HT-29 (cell line): ENCODE measurements around the genes SMARCA5, C4orf51 and ZNF827.

DNA sequence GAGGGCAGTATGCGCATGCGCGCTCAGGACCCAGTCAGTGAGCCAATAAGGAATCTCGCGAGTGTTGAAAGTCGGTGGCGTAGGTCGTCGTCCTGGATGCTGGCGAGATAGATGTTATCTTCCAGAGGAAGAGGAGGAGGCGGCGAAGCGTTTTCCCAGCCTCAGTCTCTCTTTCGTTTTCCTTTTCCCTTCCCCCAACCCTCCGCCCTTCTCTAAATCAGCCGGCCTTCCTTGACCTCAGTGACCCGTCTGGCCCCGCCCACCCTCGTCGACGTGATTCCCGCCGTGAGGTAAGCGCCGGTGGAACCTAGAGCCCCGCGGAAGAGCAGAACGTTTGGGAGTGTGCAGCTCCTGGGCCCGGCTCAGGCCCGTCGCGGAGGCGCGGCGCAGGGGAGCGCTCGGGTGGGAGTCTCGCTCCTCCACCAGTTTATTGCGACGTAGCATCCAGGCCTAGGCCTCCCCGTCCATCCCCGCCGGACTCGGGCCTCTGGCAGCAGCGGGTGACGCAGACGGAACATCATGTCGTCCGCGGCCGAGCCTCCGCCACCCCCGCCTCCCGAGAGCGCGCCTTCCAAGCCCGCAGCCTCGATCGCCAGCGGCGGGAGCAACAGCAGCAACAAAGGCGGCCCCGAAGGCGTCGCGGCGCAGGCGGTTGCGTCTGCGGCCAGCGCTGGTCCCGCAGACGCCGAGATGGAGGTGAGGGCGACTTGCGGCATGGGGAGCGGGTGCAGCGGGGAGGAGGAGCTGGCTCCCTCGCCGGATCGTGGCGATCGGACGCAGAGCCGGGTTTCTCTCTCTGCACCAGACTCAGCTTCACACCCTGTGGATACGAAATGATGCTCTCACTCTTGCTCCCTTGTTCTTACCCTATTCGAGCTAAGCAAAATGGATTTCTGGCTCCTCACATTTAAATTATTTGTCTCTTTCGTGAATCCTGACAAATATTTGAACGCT lies at the start of gene SMARCA5:
Gene SMARCA5 (plus strand): TSS at position 297 of the 954 bp plus-strand sequence.
- RAMPAGE, long total RNA: start-site peak on the plus strand centred at position 298 of the sequence, 80 bp wide, 182 and 254 reads in 2 replicates

GRCh38 chr4:143514403-143515206 lies 1.1 kb downstream of the SMARCA5 start:
- RAMPAGE, long total RNA: no peak

DNA sequence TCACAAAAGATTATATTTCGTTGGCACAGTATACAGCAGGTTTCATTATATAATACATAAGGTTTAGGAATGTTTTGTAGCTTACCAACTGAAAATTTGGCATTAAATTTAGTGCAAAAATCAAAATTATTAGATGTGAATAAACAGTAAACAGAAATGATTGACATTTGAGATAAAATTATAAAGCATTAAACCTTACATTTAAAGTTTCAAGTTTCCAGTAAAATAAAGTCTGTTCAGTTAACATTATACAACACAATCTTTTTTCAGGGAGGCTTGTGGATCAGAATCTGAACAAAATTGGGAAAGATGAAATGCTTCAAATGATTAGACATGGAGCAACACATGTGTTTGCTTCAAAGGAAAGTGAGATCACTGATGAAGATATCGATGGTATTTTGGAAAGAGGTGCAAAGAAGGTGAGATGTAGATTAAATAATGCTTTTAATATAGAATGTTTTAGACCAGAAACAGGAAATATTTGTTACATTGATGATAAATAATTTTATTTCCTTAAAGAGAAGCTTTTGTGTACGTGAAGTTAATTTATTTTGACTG lies 29.8 kb downstream of the SMARCA5 start:
- RAMPAGE, long total RNA: no peak

DNA sequence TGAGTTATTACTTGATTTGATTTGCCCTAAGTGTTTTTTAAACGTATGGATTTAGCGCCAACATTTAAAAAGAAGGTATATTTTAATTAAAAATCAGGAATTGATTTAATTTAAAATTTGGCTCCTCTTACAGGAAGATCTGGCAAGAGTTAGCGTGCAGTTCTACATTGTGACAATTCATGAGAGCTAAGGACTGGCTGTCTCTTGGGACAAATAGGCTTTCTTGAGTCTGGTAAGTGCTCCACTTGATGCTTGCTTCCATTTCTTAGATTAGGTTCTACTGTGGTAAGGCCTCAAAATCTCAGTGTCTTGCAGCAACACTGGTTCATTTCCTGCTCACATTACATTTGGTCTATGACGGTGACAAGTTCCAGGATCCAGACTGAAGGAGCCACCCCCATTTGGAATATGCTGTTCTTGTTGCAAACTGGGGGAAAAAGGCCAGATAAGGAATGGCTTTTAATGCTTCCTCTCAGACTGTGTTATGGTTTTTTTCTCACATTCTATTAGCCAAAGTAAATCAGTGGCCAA lies 7.1 kb upstream of the GYPE start:
- RAMPAGE, long total RNA: no peak

- RAMPAGE, long total RNA: no peak
These were observed 566 bp downstream of the HHIP start for GRCh38 chr4:144646436-144647007.

GRCh38 chr4:144699471-144699996 lies 53.6 kb downstream of the HHIP start:
- RAMPAGE, long total RNA: no peak

DNA sequence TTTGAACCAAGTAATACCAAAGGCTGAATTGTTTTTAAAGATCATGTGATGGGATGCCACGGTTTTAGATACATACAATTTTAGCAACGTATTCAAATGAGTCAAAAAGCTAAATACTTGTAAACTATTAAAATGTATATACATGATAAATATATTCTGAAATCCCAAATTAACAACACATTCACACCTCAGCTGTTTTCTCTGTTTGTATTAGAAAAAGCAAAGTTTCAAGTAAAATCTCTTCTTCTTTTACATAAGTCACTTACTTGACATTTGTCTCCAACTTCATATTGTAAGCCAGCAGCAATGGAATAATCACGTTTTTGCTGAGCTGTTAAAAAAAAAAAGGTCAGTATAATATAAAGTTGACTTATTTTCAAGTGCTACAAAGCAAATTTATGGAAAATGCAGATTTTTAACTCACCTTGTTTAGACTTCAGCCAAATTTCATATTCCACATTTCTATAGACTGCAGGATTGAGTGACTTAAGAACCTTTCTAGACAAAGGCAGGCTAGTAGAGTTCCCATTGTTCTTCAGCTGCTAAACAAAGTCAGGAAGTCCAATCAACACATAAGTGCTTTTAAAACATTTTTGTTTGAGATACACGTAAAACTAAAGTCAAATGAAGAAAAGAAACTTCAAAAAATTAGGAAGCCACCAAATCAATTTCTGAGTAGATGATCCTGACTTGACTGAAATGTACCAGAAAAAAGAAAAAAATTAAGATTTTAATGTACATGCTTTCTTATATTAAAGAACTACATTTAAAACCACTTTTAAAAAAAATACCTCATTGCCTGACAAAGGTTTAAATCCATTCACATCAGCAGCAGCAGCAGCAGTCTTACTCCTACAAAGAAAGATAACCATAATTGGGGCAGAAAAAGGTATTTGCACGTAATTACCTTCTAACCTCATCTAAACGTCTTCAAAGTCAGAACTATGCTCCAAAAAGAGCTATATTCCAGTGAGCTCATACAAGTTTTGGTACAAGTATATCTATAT lies 24.9 kb downstream of the OTUD4 start:
- RAMPAGE, long total RNA: no peak

DNA sequence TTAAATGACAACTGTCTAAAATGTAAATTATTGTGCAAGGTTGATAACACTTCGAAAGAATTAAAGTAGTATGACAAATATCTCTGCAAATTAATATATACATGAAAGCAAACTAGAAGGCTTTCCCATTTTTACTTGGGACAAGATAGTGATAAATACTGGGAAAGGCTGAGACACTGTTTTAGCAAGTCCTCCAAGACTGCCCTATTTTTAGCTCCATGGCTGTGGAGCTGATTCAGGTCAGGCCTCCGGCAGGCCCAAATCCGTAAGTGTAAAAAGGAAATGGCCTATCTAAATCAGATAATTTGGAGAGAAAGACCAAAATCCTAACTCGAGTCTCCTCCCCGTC lies 3.0 kb downstream of the OTUD4 start:
- RAMPAGE, long total RNA: no peak

GRCh38 chr4:145645924-145646334 lies 26.7 kb downstream of the MMAA start:
- RAMPAGE, long total RNA: no peak

DNA sequence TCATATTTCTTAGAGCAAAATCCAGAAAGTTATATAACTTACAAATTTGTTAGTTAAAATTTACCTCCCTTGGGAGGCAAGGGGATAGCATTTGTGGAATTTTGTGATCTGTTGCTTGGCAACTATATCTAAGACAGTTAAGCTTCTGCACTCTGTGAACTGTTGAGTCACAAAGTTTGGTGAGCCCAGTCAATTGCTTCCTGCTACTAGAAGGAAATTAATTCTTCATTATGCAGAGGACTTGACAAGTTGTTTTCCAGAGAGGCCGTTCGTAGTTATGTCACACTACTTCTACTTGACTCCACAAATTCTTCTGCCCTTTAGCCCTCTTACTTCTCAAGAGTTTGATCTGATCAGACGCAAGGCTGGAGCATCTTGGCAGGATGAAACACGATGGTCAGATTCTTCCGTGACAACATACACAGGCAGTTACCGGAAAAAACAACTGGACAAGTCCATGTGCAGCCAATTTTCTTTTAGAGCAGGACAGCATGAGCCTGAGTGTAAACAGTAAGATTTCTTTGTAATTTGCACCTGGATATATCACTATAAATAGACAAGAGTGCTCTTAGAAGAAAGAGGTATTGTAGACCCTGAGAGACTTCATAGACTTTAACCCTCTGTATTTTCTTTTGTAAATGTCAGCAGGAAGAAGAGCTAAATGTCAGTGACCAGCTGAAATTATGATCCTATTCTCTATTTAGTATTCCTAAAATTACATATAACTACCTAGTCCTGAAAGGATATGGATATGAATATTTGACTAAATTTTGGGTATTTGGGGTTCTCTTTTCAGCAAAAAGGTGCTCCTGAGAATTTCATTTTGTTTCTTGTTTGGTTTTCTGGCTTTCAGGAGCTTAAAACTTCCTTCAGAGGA lies at the start of gene C4orf51:
Gene C4orf51 (plus strand): TSS at position 220 of the 877 bp plus-strand sequence.
- RAMPAGE, long total RNA: no peak

DNA sequence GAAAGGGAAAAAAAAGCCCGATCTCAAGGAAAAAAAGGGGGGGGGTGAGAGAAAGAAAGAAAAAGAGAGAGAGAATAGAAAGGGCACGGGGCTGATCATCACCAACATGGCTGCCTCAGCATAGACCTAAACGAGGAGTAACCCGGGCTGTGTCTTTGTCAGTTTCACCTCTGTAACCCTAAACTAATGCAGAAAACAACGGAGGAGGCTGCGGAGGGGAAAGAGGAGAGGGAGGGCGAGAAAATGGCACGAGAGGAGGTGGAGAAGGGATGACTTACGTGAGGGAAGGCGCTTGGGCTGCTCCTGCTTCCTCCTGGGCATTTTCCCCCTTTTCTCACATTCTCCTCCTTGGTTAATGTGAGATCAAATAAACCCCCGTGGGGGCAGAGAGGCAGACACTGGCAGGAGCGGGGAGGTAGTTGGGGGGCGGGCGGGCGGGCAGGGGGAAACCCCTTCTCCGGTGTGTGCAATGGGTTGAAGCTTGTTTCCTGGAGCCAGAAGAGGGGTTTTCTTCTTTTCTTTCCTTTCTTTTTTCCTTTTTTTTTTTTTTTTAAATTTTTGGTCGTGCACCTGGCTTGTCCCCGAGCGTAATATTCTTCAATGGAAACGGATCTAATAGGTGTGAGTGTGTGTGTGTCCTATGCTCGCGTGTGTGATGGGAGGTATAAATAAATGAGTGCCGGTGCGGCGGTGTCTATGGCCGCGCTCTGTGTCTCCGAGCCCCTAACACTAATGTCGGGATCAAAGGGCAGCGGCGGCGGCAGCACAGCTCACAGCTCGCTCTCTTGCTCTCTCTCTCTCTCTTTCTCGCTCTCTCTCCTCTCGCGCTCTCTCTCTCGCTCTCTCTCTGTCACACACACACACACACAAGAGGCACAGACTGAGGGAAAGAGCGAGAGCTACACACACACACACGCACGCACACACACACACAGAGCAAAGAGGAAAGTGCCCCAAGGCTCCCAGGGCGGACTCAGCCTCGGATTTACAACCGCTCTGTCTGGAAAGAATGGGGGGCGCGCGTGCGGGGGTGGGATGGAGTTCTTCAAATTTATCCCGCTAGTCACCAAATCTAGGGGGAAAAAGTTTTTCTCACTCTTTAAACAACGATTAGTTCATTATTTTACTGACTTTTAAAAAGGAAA lies at the start of gene ZNF827:
Gene ZNF827 (minus strand): TSS at position 737 of the 1,145 bp plus-strand sequence.
- RAMPAGE, long total RNA: no peak

DNA sequence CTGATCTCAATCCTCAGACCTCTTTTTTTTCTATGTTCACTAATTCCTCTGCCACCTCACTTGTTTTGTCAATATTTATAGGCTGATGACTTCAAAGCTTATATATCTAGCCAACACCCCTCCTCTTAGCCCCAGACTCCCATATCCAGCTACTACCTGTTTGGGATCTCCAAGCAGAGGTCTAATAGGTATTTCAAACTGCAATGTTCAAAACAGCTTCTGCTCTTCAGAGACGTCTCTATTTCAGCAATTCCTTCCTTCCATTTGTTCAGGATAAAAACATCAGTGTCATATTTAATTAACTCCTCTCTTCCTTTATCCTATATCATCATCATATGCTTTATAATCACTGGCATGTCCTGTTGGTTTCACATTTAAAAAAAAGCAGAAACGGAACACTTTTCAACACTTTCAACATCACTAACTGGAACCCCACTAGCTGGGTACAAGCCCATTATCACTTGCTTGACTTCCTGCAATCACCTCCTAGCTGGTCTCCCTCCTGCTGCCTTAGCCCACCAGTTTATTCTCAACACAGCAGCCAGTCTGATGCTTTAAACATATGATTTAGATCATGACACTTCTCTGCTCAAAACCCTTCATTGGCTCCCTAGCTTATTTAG lies 116.5 kb upstream of the LSM6 start:
- RAMPAGE, long total RNA: no peak

GRCh38 chr4:146654820-146655545 lies 16.3 kb downstream of the POU4F2 start:
- RAMPAGE, long total RNA: no peak

DNA sequence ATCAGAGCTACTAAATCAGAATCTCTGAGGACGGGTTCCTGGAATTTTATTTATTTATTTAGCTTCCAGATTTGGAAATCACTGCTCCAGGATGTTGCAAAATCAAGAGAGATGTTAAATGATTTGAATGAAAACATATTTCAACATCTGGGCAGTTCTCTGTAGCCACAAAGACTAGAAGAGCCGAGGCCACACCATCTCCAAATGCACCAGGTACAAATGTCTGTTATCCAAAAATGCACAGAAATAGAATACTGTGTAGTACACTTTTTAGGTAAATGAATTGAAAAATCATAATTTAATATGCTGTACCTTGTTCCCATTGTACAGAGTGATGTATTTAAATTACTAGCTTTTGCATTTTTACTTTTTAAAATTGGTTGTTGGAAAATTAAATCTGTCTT lies 151.1 kb upstream of the TTC29 start:
- RAMPAGE, long total RNA: no peak

DNA sequence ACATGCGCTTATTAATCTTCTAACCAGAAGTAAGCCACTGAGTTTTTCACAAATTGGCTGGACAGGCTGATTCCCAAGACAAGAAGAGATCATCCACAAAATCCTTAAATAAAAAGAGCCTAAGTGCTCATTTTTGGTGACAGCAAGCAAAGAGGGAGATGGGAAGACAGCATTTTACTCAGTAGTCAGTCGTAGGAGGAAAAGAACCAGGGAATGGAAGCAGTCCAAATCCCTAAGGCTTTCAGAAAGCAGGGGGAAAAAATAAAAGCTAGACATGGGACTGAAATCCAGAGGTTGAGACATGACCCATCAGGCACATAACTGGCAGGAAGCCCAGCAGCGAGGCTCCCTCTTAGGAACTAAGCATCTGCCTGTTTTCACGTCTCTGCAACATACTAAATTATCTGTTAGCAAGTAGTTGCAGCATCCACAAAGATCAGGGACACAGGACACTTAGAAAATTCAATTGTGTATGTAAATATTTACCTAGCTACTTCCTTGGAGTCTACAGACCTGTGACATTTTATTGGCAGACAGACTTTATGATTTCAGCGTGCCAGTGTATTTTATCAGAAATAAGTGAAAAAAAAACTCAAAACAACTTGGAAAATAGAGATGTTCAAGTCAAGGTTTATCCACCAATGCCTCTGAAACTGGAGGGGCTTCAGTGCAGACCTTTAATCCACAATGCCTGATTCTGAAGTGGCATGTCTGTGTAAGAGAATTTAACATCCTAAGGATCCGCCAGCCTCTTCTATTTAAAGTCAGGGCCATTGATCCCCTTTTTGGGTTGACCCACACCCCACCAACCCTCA lies 117.9 kb upstream of the EDNRA start:
- RAMPAGE, long total RNA: no peak

- RAMPAGE, long total RNA: no peak
These were observed 982 bp upstream of the EDNRA start for GRCh38 chr4:147479951-147480279.

GRCh38 chr4:147492681-147493163 lies 11.8 kb downstream of the EDNRA start:
- RAMPAGE, long total RNA: no peak

- RAMPAGE, long total RNA: no peak
These were observed 47.9 kb downstream of the EDNRA start for GRCh38 chr4:147528726-147529314.

DNA sequence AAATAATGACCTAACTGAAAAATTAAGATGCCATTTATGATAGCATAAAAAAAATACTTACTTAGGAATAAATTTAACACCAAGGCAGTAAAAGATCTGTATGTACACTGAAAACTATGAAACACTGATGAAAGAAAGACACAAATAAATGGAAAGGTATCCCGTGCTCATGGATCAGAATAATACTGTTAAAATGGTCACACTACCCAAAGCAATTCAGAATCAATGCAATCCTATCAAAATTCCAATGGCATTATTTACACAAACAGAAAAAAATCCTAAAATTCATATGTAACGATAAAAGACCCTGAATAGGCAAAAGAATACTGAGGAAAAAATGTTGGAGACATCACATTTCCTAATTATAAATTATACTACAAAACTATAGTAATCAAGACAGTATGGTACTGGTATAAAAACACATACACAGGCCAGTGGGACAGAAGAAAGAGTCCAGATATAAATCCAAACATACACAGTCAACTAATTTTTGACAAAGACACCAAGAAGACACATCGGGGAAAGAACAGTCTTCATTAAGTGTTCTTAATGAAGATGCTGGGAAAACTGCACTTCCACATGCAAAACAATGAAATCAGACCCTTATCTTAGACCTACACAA lies 18.8 kb downstream of the TMEM184C start:
- RAMPAGE, long total RNA: no peak

DNA sequence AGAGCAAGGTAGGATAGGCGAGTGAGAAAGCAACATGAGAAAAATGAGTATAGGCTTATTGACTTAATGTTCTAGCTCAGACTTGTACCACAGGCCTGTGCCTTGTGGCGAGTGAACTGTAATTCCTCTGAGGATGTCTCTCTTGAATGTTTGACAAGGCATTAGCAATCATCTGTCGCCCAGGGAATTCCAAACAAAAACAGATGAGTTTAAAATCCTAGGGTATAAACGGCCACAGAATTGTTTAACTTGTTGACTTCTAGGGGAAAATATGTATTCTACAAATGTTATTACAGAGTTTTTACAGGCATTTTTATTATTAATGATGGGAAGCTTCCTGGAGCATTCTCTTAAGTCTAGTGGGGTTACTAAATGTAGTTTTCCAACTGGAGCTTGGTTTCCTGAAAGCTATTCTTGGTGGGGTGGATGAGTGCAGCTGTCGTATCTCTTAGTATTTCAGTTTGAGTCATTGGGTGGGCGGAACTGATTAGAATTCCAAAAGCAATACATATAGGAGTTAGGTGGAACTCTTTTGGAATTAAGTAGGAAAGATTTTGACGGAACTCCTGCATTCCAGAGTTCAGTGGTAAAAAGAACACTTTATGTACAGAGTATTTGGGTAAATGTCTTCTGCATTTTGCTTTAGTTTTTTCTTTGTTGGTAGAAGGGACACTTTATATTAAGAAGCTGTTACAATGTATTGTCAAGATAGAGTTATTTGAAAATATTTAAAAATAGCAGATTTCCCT lies 40.7 kb downstream of the ARHGAP10 start:
- RAMPAGE, long total RNA: no peak